ENCODE measurements around the genes LAT and C16orf54.

- PRO-cap: no peak
Measured at GRCh38 chr16:28905985-28906398, 19.0 kb downstream of the RABEP2 start.

- PRO-cap: no peak
Measured at GRCh38 chr16:28984215-28985473, at the start of gene LAT. Gene LAT (plus strand): TSS chr16:28985052.

- PRO-cap: no peak
Measured at GRCh38 chr16:29028986-29029766, 44.3 kb downstream of the LAT start.

DNA sequence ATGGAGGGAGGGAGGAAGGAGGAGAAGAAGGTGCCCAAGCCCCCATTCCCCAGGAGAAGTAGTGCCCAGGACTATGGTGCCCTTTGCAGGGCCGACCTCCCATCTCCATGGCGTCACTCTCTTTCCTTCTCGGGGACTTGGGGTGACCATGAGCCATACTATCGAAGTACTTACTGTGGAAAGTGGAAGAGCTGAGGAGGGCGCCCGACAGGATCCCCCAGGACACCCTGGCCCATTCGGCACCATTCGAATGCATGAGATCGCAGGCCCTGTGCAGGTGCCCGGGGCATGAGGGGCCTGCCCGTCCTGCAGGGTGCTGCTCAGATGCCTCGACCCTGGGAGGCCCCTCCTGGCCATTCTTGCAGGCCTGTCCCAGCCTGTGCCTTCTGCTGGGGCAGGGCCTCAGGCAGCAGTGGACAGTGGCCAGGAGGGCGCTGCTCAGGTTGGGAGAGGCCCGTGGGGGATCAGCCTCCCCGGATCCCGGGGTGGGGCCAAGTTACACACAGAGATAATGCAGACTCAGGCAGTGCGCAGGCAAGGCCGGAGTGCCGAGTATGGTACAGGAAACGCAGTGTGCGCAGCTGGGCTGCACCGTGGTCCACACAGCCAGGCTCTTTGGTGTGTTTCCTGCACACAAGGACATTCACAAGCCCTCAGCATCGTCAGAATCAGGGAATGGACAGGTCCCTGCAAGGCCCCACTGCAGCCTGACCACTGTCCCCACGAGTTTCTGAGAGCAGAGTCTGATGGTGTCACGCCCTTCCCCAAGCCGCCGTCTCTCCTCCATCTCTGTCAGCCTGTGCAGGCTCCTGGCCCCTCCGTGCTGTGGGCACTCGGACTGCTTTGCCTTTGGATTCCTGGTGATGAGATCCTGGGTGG is 147.6 kb downstream of the LAT start:
- PRO-cap: no peak

GRCh38 chr16:29148162-29148743 is 163.4 kb downstream of the LAT start:
- PRO-cap: no peak

- PRO-cap: no peak
Measured at GRCh38 chr16:29154666-29155434, 170.0 kb downstream of the LAT start.

GRCh38 chr16:29158647-29159264 is 173.9 kb downstream of the LAT start:
- PRO-cap: no peak

DNA sequence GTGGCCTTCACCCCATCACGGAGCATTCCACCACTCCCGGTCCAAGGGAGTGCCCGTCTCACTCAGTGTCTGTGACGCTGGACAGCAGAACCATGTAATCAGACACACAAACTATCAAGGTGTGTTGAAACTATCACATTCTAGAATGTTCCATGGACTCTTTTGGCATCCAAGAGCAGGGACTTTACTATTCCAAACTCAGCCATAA is 187.3 kb downstream of the LAT start:
- PRO-cap: no peak

DNA sequence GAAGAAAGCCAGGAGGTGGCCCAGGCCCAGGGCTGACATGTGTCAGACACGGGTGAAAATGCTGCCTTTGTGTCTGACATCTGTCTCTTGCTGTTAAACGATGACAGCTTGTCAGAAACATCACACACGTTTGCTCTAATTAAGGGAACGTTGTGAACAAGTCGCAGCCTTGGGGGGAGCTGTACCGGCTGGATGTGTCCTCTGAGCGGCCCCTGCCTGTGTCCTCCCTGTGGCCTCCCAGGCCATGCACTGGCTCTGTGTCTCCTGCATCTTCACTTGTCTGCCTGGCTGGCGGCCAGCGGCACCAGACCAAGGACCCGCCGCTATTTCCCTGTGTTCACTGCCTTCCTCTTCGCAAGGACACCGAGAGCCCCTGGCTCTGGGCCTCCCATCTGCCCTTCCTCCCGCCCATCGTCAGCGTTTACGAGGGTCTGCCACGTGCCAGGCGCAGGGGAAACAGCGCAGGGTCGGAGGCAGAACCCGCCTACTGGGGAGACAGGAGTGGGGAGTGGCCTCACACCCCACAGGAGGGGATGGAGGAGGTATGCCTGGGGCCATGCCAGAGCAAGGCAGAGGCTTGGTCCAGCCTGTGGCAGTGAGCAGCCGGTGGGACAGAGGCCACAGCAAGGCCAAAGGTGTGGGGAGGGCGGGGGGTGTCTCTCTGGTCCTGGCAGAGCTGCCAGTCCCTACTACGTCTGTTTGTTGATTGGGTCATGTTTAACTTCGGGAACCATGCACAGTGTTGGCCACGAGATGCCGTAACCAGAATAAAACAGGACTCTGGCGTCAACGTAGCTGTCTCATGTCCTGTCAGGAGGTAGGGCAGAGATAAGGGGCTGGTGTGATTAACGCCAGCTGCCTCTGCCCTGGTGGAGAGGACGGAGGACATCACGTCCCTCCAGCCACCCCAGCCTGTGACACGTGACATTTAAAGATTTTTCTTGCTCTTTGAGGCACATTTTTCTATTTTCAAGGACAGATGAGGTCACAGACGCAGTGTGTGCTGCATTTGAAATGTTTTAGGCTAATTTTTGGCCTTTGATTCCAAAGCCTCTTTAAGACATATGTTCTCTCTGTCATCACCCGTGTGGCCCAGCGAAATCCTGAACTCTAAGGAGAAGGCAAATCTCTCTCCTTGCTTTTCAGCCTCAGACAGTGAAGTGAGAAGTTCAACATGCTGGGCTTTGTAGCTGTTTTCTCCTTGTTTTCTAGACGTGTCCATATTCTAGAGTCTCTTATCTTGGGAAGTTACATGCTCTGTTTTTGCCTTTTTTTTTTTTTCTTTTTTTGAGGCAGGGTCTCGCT is 193.1 kb downstream of the LAT start:
- PRO-cap: no peak

- PRO-cap: no peak
Measured at GRCh38 chr16:29199659-29200160, 206.8 kb downstream of the NPIPB11 start.

DNA sequence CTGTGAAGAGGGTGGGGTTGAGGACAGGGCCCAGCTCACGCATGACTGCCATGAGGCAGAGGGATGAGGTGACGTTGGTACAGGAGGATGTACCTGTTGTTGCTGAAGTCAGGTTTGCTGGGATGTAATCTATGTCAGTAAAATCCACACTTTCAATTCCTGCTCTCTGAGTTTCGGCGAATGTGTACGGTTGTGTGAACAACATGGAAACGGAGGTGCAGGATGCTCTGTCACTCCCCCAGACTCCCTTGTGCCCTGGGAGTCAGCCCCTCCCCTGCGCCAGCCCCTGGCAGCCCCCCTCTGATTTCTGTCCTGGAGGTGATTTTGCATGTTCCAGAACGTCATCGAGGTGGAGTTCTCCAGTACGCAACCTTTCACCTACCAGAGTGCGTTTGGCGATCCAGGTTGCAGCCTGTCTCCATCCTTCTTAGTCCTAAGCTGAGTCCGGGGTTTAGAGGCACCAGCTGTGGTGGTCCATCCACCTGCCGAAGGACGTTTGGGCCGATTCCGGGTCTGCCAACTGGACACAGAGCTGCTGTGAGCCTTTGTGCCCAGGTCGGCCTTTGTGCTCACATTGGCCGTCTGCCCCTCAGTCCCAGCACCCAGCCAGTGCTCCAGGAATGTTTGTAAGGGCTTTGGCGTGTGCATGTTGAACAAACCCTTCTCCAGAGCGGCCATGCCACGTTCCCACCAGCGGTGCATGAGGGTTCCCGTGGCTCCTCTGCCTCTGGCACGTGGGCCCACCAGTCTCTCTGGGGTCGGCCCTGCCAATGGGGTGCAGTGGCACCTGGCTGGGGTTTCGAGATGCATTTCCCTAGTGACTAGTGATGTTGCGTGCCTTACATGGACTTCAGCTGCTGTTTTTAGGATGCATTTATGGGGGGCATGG is 203.1 kb downstream of the NPIPB11 start:
- PRO-cap: no peak

- PRO-cap: no peak
Measured at GRCh38 chr16:29273493-29273950, 133.0 kb downstream of the NPIPB11 start.

GRCh38 chr16:29306952-29307586 is 99.4 kb downstream of the NPIPB11 start:
- PRO-cap: no peak

DNA sequence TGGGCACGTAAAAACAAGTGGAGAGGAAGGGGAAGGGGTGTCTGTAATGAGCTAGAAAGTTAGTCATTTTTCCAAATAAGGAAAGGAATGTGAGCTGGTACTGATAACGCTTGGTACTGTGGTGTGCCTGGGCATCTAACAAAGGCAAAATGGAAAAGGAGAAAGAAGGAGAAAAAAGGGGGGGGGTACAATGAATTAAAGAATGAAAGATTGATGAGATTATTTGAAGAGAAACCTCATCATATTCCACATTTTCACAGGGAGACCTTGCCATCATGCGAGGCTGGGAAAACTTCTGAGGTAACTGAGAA is 30.9 kb downstream of the QPRT start:
- PRO-cap: no peak

DNA sequence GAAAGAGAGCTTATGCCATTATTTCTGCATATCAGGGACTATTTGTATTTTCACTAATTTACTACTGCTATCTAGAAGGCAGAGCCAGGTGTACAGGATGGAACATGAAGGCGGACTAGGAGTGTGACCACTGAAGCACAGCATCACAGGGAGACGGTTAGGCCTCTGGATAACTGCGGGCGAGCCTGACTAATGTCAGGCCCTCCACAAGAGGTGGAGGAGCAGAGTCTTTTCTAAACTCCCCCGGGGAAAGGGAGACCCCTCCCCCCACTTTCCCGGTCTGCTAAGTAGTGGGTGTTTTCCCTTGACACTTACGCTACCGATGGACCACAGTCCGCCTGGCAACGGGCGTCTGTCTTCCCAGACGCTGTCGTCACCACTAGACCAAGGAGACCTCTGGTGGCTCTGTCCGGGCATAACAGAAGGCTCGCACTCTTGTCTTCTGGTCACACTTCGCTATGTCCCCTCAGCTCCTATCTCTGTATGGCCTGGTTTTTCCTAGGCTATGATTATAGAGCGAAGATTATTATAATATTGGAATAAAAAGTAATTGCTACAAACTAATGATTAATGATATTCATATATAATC is 24.3 kb downstream of the C16orf54 start:
- PRO-cap: unidirectional peak, minus-strand start at position 215 of the sequence

GRCh38 chr16:29744403-29745120 is 1.2 kb downstream of the C16orf54 start:
- PRO-cap: no peak

- PRO-cap: bidirectional peak, plus-strand start at chr16:29746233, minus-strand start at chr16:29746019
Measured at GRCh38 chr16:29745848-29746337, at the start of gene C16orf54. Gene C16orf54 (minus strand): TSS chr16:29745990.

DNA sequence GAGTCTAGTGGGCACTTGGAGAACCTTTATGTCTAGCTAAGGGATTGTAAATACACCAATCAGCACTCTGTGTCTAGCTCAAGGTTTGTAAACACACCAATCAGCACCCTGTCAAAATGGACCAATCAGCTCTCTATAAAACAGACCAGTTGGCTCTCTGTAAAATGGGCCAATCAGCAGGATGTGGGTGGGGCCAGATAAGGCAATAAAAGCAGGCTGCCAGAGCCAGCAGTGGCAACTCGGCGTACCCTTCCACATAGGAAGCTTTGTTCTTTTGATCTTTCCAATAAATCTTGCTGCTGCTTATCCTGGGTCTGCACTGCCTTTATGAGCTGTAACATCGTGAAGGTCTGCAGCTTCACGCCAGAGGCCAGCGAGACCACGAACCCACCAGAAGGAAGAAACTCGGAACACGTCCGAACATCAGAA is 3.0 kb upstream of the C16orf54 start:
- PRO-cap: no peak

DNA sequence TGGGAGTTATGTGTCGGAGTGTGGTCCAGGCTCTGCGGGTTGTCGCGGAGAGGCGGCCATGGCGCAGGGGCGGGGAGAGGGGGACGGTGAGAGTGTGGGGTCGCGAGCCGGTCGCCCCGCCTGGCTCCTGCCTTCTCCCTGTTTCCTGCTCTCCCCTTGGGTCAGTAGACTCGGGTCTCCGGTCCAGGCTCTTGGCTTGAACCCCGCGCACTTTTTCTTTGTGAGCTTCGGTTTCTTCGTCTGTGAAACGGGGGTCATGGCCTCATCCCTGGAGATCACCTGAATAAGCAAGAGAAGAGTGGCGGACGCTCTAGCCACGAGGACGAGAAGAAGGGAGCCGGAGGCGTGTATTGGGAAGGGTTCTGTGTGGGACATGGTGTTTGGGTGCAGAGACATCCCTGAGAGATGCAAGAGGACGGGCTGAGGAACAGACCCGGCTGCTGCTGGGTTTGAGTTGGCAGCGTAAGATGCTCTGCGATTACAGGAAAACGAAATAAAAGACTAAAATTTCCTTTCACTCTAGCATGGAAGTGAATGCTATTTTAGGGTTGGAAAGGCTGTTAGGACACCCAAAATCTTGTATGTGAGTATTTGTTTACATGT is 429 bp downstream of the KIF22 start:
- PRO-cap: no peak

GRCh38 chr16:29819170-29820017 is 868 bp upstream of the MVP start:
- PRO-cap: no peak

Data from NALM6 (cell line).